Skeletal muscle satellite cell (primary cell): ENCODE data around the gene CKM.

DNA sequence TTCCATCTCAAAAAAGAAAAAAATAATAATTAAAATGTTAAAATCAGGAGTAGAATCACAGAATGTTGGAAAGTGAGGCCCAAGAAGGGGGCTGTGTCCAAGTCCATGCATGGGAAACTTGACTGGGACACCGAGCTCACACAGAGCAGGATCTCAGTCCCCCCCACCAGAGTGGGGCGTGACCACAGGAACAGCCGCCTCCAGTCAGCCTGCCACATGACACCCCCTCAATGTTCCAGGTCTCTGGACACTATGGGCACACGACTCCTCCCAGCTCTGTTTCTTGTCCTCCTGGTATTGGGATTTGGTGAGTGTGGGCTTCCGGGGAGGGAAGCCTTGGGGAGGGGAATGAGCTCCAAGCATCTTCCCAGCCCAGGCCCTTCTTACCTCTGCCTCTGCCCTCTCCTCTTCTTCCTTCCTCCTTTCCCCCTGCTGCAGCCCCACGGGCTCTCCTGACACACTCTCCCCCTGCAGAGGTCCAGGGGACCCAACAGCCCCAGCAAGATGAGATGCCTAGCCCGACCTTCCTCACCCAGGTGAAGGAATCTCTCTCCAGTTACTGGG lies 2.5 kb downstream of the APOC2 start:
- CAGE, long polyA plus RNA: no peak

DNA sequence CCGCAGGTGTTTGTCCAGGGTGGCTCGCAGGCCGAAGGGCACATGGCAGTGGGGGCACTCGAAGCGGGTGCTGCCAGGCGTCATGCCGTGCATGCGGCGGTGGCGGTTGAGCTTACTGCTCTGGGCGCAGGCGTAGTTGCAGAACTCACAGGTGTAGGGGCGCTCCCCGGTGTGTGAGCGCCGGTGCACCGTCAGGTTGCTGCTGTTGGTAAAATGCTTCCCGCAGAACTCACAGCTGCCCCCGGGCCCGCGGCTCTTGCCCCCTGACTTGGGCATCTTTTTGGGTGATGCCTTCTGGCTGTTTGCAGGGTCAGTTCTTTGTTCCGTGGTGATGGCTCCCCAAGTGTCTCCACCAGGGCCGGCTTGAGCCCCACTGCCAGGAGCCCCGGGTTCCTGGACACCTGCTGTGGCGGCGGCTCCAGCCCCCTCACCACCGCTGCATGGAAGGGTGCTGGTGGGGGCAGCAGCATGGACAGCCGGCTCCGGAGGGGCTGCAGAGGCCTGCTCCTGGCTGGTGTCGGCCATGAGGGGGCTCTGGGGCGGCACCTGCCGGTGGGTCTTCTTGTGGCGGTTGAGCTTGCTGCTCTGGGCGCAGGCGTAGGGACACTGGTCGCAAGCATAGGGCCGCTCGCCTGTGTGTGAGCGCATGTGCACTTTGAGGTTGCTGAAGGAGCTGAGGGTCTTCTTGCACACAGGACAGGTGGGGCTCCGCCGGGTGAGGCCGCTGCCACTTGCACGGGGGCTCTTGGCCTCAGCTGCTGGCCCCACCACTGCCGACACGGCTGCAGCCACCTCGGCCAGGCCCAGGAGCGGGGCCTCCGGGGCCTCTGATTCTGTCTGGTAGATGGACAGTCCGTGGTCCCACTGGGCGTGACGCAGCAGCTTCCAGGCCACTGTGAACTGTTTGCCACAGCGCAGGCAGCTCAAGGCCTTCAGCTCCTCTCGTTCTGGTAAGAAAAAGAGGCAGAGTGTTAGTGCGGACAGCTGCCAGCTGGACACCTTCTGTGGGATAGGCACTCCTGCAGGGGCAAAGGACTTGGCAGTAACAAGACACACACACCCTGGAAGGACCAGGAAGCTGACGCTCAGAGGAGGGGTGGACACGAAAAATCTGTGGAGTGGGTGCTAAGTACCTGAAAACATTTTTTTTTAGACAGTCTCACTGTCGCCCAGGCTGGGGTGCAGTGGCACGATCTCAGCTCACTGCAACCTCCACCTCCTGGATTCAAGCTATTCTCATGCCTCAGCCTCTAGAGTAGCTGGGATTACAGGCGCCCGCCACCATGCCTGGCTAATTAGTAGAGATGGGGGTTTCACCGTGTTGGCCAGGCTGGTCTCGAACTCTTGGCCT lies 4.2 kb downstream of the ZNF296 start:
- CAGE, long polyA plus RNA: no peak

DNA sequence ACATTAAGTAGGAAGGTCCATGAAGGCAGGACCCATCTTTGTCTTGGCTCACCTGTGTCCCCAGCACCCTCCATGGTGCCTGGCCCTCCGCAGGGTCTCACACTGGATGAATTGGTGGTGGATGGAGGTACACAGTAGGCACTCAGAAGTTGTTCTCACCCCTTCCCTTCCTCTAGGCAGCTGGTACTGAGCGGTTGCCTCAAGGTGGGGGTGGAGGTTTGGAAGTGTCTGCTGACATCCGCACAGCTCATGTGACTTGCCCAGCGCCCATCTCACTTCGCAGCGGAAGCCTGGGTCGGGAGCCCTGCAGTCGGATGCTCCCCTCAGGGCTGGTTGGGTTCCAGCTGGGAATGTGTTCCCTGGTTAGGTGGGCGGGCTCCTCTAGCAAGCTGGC lies 10.1 kb downstream of the PPP1R37 start:
- CAGE, long polyA plus RNA: no peak

DNA sequence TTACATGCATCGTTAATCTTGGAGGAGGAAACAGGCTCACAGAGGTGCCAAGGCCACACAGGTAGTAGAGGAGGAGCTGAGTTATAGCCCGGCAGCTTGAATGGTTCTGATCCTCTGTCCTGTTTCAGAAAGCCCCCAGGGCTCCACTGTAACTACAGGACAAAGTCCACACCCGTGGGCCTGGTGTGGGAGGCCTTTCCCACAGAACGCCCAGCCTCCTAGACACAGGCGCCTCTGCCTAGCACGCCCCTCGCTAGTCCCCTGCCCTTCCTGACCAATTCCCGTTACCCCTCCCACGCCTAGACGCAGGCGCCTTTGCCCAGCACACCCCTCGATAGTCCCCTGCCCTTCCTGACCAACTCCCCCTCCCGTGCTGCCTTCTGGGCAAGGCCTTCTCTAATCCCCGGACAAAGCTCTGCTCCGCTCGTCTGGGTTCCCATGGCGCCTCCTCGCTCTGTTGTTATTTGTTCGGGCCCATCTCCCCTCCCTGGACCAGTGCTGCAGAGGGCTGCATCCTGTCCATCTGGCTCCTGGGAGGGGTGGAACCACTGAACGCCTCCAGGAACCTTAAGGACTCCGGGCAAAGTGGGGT lies 10.9 kb downstream of the PPP1R37 start:
- CAGE, long polyA plus RNA: no peak

GRCh38 chr19:45153576-45154193 lies 7.1 kb downstream of the NKPD1 start:
- CAGE, long polyA plus RNA: no peak

DNA sequence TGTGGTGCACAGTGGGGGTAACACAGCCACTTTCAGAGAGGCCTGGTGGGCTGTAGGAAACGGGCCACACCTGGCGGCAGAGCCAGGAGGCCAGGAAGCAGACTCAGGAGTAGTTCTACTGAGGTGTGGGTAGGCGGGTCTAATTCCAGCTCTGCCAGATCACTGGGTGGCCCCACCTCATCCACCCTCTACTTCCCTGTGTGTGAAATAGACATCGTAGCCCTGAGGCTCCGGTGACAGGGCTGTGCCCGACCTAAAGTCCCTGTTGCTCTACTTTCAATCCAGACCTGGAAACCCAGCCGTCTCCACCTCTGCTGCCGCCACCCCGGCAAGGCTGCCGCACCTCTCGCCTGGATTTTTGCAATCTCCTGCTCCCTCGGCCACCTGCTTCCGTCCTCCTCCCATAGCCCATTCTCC lies 4.0 kb downstream of the NKPD1 start:
- CAGE, long polyA plus RNA: no peak

- CAGE, long polyA plus RNA: no peak
Measured at GRCh38 chr19:45166623-45167480, 6.1 kb upstream of the NKPD1 start.

DNA sequence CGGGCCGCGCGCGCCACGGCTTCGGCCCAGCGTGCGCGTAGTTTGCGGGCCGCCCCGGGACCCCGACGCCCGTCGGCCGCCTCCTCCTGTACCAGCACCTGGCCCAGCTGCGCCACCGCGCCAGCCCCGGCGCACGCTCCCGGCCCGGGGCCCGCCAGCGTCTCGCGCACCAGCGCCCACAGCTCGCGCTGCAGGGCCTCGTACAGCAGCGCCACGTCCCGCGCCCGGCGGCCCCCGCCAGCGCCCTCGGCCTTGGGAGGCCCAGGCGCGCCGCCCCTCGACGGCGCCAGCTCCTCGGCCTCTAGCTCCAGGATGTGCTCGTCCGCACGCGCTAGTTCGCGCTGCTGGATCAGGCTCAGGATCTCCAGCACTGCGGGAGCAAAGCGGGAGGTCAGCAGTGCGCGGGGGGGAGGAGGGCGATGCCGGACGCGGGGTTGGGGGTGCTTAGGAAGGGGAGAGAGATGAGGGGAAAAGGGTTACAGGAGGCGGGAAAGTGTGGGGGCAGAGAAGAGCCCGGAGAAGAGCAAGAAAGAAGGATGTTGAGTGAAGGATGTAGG lies 10.7 kb downstream of the EXOC3L2 start:
- CAGE, long polyA plus RNA: no peak

DNA sequence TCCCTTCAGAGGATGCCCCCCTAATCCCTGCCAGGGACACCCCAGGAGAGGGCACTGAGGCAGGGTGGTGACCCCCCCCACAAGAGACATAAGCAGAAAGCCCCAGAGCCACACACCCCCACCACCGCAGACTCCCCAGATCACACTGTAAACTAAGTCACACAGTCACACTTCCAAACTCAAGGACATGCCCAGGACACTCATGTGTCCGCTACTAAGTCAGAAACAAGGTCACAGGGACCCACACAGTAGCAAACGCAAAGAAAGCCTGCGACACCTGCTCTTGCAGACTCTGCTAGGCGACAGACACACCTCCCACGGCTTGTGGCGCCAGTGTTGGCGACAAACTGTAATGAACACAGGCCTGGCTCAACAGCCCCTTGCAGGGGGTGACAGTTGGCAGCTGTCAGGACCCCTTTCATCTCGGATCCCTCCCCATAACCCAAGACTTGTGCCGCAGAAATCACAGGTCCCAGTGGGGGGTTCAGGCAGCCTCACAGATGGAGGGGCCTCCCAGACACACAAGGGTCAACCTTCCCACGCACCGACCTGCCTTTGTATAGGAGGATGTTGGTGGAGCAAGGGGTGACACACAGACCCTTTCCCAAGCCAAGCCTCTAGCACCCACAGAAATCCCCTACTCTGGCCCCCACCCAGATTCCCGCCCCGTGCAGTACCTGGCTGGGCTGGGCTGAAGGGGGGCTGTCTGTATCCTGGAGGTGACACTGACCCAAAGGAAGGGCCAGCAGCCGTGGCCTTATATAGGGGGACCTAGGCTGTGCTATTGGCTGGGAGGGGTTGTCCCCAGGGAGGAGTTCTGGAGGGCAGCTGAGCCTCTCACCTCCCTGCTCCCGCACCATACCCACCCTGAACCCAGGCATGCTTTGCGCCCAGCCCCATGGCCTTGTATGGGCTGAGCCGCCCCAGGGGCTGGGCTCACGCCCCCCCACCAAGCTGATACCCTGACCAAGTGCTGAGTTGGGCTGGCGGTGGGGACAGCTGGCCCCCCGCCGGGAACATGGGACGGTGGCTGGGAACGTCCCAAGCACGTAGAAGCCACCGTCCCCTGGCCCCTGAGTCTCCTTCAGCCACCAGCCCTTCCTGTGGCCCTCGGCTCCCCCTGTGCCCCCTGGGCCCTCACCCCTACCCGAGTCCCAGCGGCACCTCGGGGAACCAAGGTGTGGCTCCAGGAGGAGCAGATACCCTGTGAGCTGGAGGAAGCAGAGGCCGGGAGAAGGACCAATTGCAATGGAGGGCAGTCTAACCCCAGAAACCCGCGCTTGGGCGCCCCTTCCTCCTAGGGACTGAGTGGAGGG lies at the start of gene CKM:
Gene CKM (minus strand): TSS at position 732 of the 1,316 bp plus-strand sequence.
- CAGE, long polyA plus RNA: no peak

- CAGE, long polyA plus RNA: no peak
Measured at GRCh38 chr19:45430887-45431185, 7.1 kb upstream of the ERCC1 start.

DNA sequence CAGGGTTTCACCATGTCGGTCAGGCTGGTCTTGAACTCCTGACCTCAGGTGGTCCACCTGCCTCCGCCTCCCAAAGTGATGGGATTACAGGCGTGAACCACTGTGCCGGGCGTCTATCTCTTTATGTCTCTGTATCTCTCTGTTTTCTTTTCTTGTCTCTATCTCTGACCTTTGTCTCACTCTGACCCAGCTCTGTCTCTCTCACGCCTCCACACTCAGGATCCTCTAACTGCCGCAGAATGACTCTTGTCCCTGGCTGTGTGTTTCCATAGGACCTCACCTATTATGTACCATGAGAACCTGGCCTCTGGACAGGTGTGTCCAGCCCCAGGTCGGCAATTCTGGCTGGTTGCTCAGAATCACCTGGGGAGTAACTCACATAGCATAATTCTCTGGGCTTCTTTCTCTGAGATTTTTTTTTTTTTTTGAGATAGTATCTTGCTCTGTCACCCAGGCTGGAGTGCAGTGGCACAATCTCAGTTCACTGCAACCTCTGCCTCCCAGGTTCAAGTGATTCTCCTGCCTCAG lies 20.3 kb upstream of the FOSB start:
- CAGE, long polyA plus RNA: no peak

- CAGE, long polyA plus RNA: no peak
Measured at GRCh38 chr19:45469858-45470818, 2.3 kb downstream of the FOSB start.

DNA sequence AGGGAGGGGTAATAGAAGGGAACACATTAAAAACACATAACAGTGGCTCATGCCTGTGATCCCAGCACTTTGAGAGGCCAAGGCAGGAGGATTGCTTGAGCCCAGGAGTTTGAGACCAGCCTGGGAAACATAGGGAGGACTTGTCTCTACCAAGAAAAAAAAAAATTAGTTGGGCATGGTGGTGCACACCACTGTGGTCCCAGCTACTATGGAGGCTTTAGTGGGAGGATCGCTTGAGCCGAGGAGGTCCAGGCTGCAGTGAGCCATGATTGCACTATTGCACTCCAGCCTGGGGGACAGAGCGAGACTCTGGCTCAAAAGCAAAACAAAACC lies 4.1 kb downstream of the FOSB start:
- CAGE, long polyA plus RNA: no peak

DNA sequence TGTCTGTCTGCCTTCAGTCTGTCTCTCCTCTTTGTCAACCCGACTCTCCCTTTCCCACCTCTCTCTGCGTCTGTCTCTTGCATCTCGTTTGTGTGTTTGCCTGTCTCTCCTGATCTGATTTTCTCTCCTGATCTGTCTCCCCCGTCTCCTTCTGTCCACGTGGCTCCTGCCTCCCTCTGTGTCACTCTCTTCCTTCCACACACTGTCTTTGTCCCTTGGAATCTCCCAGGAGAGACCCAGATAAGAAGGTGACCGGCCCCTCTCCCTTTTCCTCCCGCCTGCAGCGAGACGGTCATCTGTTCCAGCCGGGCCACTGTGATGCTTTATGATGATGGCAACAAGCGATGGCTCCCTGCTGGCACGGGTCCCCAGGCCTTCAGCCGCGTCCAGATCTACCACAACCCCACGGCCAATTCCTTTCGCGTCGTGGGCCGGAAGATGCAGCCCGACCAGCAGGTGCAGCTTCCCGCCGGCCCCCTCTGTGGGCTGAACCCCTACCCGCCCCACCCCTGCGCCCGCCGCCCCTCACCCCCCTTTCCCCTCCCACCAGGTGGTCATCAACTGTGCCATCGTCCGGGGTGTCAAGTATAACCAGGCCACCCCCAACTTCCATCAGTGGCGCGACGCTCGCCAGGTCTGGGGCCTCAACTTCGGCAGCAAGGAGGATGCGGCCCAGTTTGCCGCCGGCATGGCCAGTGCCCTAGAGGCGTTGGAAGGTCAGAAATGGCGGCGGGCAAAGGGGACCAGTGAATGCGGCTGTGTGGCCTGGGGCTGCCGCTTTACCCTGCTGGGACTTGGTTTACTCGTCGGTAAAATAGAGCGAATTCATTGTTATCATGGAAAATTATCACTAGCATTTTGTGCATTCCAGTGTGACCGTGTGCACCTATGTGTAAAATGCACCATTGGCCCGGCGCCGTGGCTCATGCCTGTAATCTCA lies 10.4 kb downstream of the VASP start:
- CAGE, long polyA plus RNA: no peak

DNA sequence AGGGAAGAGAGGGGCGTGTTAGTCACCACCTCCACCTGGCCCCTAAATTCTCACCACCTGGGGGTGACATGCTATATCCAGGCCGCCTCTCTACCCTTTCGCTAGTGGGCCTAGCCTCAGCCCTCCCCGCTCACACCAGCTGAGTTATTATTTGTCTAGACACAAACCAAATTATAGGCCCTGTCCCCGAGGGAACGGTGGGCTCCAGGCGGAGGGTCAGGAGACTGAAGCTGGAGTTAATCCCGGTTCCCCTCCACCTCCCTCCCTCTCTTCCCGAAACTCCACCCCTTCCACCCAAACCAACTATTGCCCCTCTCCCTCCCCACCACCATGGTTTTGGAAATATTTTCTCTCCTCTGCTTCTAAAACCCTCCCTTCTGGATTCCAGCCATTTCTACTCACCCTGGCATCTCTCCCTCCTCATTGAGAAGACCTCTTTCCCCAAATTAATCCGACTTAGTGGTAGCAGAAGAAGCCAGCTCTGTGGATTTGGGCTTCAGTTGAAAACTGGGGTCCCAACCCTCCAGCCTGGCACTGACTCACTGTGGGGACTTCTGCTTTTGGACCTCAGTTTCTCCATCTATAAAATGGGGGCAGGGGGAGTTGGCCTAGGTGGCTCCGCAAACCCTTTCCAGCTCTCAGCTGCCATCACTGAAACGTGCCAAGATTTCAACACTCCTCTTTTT lies 1.7 kb downstream of the GPR4 start:
- CAGE, long polyA plus RNA: no peak

GRCh38 chr19:45669014-45669676 lies 1.1 kb downstream of the GIPR start:
- CAGE, long polyA plus RNA: no peak

- CAGE, long polyA plus RNA: no peak
Measured at GRCh38 chr19:45739366-45739823, 6.2 kb downstream of the MEIOSIN start.

- CAGE, long polyA plus RNA: no peak
Measured at GRCh38 chr19:45770645-45771276, 1.7 kb upstream of the SIX5 start.

DNA sequence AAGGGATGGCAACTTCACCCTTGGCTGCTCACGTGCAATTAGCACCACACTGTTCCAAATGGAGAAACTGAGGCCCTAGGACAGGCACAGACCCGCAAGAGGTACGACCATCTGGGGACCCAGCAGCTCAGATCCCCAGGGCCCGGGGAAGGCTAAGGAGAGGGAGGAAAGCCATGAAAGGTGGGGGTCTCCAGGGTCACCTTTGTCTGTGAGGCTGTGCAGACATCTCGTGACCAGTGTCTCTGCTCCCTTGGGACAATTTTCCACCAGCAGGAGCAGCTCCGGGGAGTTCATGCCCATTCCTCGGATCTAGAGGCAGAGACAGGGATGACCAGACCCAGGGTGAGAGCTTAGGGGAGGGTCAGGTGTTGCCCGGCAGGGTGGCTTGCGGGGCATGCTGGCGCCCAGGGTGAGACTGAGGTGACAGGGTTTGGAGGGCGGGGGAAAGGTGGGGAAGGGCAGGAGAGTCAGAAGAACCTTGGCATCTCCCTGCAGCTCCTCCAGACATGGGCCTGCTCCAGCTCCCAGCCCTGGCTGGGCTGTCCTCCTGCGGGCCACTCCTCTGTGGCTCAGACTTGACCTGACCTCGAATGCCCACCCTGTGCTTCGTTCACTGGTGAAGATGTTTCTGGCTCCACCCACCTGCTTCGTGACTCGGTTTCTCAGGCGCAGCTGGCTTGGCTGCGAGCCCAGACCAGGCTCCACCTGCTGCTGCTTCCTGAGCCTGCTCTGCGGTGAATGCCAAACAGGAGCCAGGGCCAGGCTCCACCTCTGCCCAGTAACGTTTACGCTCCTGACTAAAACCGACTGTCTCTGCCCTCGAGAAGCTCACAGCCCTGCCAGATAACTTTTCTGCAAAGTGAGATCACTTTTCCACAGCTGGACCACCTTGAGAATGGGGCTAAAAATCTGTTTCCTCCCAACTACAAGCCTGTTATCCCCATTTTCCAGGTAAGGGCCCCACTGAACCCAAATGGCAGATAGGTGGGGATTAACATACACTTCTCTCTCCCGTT lies 8.8 kb upstream of the RSPH6A start:
- CAGE, long polyA plus RNA: no peak

- CAGE, long polyA plus RNA: no peak
Measured at GRCh38 chr19:45884464-45885562, 1.1 kb downstream of the IRF2BP1 start.